ENCODE measurements around a stretch of chr20.

GRCh38 chr20:36155010-36155513 is 522 bp downstream of the EPB41L1 start:
- PRO-cap, result no peak

DNA sequence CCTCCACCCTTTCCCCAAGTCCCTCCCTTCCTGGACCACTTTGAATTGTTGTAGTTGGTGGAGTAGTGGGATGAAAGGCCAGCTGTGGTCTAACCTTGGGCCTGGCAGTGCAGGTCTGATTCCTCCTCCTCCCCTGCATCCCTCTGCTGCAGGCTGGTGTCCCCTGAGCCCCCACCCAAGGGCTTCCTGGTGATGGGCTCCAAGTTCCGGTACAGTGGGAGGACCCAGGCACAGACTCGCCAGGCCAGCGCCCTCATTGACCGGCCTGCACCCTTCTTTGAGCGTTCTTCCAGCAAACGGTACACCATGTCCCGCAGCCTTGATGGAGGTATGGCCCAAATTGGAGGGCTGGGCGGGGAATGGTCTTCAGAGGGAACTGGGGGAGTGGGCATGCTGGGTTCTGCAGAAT is 35.9 kb downstream of the EPB41L1 start:
- PRO-cap, result no peak

DNA sequence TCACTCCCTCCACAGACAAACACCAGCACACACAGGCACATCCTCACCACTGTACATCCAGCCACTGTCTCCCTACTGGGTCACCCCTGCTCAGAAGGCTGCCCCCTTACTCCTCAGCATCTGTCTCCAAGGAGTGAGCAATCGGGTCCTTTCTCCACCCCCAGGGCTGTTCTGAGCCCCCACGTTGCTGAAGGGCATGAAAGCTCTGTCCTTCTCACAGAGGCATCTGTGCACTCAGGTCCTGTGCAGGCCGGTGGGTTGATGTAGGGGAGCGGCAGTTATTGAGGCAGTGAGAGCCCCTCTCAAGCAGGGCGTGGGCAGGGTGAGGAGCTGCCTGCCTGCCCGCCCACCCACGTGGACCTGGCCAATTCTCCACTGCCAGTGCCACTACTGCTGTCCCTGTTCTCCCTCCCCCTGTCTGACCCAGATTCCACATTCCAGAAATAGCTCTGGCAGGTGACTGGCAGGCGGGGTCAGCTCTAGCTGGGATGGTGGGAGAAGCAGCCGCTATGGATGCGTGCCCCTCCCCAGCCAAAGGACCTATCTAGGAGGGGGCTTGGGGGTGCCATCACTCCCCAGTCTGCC is 86.7 kb upstream of the MYL9 start:
- PRO-cap, result bidirectional peak, plus-strand start at position 482 of the sequence, minus-strand start at position 362 of the sequence

DNA sequence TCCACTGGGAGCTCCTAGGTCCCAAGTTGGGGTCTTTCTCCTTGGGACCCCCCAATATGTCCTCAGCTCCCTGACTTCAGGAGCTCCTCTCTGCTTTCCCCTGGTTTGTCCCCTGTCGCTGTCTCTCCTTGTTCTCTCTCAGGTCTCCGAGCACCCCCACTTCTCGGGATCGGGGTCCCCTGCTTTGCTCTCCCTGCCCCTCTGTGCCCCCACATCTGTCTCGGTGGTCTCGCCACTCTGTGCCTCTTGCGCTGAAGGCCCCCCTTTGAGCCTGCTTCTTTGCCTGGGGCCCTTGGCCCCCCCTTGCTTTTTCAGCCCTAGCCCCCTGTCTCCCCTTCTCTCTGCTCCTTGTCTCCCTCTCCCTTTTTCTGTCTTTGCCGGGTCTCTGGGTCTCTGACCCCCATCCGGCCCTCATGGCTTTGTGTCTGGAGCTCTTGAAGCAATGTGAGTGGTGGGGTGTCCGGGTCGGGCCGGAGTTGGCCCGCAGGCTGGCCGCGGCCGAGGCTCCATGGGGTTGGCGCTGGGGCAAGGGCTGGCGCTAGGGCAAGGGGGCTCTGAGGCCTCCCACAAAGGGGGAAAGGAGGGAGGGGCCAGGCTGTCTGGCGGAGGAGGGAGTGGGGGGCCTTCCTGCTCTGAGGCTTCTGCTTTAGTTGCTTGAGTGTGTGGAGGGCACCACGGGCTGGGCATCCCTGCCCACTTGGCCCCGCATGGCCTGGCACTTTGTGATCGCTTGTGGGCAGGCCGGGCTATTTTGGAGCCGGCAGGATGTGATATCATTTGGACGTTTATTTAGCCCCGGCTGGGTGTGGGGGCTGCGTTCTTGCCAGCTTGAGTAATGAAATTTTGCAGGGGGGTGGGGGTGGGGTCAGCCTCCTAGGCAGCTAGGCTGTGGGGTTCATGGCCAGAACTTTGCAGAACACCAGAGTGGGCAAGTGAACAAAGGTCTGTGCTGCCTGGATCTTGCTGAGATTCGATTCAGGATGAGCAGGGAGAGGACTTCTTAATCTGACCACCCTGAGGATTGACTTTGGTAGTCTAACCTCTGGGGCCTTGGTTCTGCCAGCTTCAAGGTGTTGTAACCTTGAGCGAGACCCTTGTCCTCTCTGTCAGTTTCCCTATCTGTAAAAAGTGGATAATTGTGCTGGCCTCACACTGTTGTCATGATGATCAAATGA is 78.8 kb upstream of the MYL9 start:
- PRO-cap, result bidirectional peak, plus-strand start at position 914 of the sequence, minus-strand start at position 699 of the sequence

DNA sequence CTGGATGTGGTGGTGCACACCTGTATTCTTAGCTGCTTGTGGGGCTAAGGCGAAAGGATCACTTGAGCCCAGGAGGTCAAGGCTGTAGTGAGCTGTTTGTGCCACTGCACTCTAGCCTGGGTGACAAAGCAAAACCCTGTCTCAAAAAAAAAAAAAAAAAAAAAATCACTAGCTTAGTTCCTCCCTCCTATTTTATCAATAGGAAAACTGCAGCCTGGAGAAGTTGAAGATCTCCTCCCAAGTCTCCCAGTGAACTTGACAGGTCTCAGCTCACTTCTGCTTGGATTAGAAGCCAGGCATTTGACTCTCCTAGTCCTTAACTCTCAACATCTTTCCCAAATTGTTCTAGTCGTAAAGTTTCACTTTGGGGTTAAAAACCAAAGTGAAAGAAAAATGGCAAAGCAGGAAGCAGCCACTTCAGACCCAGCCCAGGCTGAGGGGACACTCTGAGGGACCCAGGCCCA is 68.9 kb upstream of the MYL9 start:
- PRO-cap, result no peak

GRCh38 chr20:36498468-36499856 is 42.4 kb upstream of the MYL9 start:
- PRO-cap, result no peak

DNA sequence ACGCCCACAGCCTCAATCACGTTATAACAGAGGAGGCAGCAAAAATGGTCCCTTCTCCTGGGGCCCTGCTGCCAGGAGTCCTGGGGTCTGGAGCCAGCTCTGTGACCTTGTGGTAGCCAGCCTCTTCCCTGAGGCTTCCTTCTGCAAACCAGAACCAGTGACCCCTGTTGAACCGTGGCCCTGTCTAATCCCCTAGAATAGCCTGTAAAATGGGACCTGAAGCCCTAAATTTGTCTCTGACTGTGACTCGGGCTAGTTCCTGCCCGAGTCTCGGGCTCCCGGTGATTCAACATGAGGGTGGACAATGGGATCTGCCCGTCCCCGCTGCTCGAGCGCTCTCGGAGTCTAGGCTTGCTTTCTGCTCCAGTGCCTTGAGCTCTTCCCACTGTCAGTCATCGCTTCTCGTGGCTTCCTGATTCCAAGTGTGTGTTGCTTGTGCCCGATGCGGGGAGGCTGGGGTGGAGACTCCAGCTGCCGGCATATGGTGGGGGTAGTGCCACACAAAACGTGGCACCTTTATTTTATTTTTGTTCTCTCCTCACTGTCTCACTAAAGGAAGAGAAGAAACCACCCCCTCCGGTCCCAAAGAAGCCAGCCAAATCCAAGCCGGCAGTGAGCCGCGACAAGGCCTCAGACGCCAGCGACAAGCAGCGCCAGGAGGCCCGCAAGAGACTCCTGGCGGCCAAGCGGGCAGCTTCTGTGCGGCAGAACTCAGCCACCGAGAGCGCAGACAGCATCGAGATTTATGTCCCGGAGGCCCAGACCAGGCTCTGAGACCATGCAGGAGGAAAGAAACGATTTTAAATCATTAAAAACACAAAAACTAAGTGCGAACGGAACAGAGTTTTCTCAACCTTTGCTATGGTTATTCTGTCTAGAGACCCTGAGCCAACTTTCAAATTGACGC is 14.8 kb upstream of the MYL9 start:
- PRO-cap, result no peak

GRCh38 chr20:36549075-36549921 is 8.0 kb downstream of the MYL9 start:
- PRO-cap, result no peak

GRCh38 chr20:36632133-36632992 is 13.6 kb downstream of the SLA2 start:
- PRO-cap, result no peak

DNA sequence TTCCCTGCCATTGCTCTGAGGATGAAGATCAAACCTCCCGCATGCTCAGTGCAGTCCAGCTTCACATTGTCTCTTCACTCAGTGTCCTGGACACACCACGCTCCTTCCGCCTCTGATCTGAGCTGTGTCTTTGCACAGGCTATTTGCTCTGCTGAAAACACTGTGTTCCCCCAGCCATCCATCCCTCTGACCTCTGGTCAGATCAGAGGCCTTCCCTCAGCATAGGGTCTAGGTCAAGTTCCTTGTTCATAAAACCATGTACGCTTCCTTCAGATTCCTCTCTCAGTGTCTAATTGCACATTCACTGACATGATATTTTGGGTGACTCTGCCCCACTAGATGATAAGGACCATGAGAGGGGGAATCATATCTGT is 40.3 kb upstream of the DSN1 start:
- PRO-cap, result no peak

GRCh38 chr20:36814995-36815853 is 41.7 kb upstream of the DSN1 start:
- PRO-cap, result no peak

- PRO-cap, result no peak
Observed at GRCh38 chr20:36896740-36897475, 21.0 kb downstream of the TLDC2 start.

DNA sequence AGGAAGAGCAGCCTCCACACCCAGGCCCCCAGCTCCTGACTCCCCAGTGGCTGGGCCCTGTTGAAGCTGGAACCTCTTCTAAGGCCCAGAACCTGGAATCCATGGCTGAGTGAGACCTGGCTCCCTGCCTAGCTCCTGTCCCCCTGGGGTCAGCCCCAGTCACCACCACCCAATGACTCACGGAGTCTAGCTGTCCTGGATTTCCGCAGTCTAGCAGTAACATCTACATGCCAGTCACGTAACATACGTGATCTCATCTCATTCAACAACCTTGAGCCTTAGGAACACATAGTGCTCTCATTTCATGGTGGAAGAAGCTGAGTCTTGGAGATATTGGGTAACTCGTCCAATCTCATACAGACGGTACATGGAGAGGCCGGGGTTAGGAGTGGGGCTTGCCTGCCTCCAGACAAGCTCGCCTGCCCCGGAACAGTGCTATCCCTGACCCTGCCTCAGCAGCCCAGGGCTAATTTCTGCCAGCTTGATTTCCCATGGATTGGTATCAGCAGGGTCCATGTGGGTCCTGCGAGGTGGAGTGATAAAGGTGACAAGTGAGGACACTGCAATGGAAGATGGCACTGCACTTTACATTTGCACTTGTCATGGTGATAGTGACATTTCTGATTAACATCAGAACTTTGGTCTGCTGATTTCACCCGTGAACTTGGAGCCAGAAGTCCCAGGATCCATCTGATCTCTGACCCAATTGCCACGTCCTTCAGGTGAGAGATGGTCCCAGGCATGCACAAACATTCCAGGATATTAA is 9.5 kb upstream of the GHRH start:
- PRO-cap, result no peak

DNA sequence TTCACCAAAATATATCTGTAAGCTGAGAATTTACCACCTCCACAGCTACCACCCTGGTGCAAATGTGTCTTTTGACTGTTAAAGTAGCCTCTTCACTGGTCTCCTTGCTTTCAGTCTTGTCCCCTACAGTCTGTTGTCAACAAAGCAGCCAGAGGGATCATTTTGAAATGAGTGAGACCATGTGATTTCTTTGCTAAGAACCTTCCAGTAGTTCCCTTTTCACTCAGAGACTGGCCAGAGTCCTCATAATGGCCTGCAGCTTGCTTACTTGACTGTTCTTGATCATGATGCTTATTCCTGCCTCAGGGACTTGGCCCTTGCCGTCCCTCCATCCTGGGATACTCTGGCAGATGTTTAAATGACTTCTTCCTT is 4.8 kb downstream of the MANBAL start:
- PRO-cap, result no peak

- PRO-cap, result no peak
Observed at GRCh38 chr20:37315980-37316129, 26.4 kb downstream of the MANBAL start.

- PRO-cap, result unidirectional peak, minus-strand start at chr20:37358863
Observed at GRCh38 chr20:37358603-37359247, 12.8 kb downstream of the SRC start.

- PRO-cap, result no peak
Observed at GRCh38 chr20:37393407-37394271, 47.7 kb downstream of the SRC start.

DNA sequence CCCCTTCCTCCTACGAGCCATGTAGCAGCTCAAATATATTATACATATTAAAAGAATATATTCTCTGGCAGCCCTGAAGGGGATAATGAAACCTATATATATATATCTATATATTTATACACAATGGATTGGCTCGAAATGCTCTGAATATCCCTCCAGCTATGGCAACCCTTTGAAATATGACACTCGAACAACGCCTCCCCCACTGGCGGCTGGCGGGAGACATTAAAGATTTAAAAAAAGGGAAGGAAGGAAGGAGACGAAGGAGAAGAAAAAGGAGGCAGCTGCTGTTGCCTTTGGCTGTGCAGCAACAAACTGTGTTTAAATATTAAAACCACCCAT is 39.8 kb upstream of the BLCAP start:
- PRO-cap, result no peak

- PRO-cap, result no peak
Observed at GRCh38 chr20:37699074-37699780, 5.4 kb downstream of the CTNNBL1 start.

GRCh38 chr20:37737681-37738399 is 44.0 kb downstream of the CTNNBL1 start:
- PRO-cap, result no peak

All from pulmonary artery (tissue), 1 donor.